Endothelial cell of umbilical vein (primary cell): ENCODE measurements around the genes UCN3 and IL2RA.

- PRO-cap: no peak
CAGE:
- cytosol, long polyA minus RNA: no peak
- cytosol, long polyA plus RNA: no peak
- long polyA plus RNA: no peak
- nucleus, long polyA minus RNA: no peak
- nucleus, long polyA plus RNA: no peak
Measured at GRCh38 chr10:4902162-4902371, 61.1 kb upstream of the AKR1C1 start.

DNA sequence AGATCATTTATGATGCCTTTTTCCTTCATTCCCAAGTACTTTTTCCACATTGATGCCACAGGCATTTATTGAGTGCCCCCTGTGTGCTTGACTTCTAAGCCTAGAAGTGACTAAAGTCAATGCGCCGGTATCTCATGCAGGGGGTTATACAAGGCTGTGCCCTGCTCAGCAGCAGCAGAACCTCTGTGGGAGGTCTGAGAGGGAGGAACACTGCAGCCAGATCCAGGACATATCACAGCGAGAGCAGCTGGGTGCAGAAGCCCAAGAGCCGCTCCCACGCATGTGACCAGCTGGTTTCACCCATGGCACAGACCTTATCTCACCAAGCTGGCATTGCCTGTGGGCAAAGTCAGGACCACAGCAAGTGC is 31.7 kb upstream of the AKR1C1 start:
- PRO-cap: no peak
CAGE:
- cytosol, long polyA minus RNA: no peak
- cytosol, long polyA plus RNA: no peak
- long polyA plus RNA: no peak
- nucleus, long polyA minus RNA: no peak
- nucleus, long polyA plus RNA: no peak

DNA sequence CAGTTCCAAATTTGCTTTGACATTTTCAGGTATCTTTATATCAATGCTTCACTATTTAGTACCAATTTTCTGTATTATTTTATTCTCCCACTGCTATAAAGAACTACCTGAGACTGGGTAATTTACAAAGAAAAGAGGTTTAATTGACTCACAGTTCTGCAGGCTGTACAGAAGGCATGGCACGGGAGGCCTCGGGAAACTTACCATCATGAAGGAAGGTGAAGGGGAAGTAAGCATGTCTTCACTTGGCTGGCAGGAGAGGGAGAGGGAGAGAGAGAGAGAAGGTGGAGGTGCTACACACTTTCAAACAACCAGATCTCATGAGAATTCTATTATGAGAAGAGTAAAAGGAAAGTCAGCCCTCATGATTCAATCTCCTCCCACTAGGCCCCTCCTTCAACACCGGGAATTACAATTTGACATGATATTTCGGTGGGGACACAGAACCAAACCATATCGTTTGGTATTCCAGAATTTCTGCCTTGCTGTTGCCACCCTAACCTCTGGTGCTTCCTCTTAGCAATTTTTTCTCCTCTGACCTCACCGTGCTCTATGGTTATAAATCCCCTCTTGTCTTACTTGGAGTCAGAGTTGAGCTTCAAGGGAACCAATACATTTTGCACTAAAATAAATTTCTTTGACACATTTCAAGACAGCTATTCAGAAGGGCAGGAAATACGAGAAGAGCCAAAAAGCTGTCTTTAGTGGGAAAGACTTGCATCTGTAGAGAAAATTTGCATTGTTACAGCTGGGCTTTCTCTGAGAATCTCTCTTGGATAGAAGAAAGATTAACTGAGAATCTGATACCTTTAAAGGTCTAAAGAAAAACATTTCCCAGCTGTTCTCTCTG is 14.3 kb upstream of the AKR1C2 start:
- PRO-cap: no peak
CAGE:
- cytosol, long polyA minus RNA: no peak
- cytosol, long polyA plus RNA: no peak
- long polyA plus RNA: no peak
- nucleus, long polyA minus RNA: no peak
- nucleus, long polyA plus RNA: no peak

GRCh38 chr10:5078683-5079177 is 15.5 kb upstream of the AKR1C3 start:
- PRO-cap: no peak
CAGE:
- cytosol, long polyA minus RNA: no peak
- cytosol, long polyA plus RNA: no peak
- long polyA plus RNA: no peak
- nucleus, long polyA minus RNA: no peak
- nucleus, long polyA plus RNA: no peak

DNA sequence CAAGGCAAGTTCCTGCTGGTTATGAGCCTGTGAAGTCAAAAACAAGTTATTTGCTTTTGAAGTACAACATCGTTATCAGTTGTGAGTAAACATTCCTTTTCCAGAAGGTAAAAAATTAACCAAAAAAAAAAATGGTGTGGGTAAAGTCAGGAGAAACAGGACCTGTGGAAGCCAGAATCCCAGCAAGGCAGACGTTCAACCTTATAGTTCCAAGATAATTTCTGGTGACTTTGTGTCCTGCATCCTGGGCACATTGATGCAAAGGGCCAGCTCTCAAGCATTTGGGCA is 37.6 kb downstream of the AKR1C8 start:
- PRO-cap: no peak
CAGE:
- cytosol, long polyA minus RNA: no peak
- cytosol, long polyA plus RNA: no peak
- long polyA plus RNA: no peak
- nucleus, long polyA minus RNA: no peak
- nucleus, long polyA plus RNA: no peak

DNA sequence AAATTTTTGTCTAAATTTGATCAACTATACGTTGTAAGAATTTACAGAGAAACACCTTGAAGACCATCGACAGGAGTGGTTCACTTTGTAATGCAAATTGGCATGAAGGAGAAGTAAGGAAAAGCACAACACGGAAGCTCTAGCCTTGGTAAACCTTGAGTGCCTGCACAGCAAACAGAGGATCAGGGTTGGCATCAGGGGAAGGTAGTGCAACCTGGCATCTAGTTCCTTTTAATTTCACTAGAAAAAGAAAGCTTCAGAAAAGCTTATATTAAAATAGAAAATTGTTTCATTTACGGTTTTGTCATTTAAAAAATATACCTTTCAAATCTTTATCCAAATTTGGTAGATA is 1.1 kb downstream of the AKR1C4 start:
- PRO-cap: no peak
CAGE:
- cytosol, long polyA minus RNA: no peak
- cytosol, long polyA plus RNA: no peak
- long polyA plus RNA: no peak
- nucleus, long polyA minus RNA: no peak
- nucleus, long polyA plus RNA: no peak

GRCh38 chr10:5364689-5365277 is at the start of gene UCN3:
Gene UCN3 (plus strand): TSS chr10:5364966.
- PRO-cap: no peak
CAGE:
- cytosol, long polyA minus RNA: no peak
- cytosol, long polyA plus RNA: no peak
- long polyA plus RNA: no peak
- nucleus, long polyA minus RNA: no peak
- nucleus, long polyA plus RNA: no peak

GRCh38 chr10:5447103-5448219 is 35.1 kb downstream of the NET1 start:
- PRO-cap: bidirectional peak, plus-strand start at chr10:5447372, minus-strand start at chr10:5447298; bidirectional peak, plus-strand start at chr10:5447827, minus-strand start at chr10:5447820
CAGE:
- cytosol, long polyA minus RNA: no peak
- cytosol, long polyA plus RNA: no peak
- long polyA plus RNA: no peak
- nucleus, long polyA minus RNA: no peak
- nucleus, long polyA plus RNA: no peak

DNA sequence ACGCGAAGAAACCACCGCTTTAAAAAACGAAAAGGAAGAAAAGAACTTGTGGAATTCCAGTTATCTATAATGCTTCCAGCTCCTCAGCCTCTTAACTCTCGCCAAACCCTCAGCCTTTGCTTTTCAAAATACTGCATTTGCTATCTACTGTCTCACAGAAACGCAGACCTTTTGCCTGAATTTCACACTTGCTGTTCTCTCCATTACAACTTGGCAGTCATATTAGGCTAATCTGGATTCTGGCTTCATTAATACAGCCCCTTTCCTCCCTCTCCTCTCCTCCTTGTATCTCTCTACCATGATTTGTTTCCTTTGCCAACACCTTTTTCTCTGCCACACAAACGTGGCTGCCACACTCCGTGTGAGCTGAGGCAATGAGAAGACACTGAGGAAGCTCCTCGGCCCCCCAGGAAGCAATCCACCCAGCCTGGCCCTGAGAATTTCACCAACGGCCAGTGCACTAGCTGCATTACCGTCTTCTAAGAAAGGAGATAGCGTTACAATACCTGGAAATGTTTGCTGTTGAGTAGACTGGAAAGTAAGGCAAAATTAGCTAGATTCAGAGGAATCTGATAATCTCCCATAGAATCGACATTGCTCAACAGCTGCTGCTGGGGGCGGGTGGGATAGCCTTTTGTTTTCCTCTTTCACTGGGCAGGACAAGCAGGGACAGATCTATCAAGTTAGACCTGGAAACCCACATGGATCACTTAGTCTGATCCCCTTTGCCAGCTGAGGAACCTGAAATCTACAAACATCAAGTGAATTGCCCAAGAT is 37.1 kb downstream of the CALML5 start:
- PRO-cap: no peak
CAGE:
- cytosol, long polyA minus RNA: no peak
- cytosol, long polyA plus RNA: no peak
- long polyA plus RNA: no peak
- nucleus, long polyA minus RNA: no peak
- nucleus, long polyA plus RNA: no peak

DNA sequence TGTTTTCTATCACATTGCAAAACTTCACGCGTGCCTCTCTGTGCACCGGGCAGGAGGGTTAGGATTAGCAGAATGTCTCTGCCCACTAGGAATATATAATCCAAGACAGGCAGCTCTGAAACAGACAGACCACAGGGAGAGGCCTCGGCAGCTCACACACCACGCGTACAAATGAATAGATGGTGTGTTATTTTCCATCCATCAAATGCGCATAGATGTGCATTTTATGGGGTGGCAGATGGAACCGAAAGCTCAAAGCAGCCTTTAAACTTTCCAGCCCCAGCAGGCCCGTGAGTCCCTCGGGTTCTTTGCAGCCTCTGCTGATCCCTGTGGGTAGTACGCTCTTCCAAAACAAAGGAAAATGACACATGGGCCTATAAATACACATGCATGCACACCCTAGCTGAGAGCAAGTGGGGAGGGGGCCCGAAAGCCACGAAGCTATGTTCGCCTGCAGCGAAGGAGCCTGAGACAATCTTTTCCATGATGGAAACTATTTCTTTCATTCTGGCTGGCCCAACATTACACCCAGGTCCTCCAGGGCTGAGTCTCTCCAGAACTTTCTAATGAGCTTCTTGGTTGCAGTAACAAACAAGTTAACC is 32.3 kb downstream of the CALML5 start:
- PRO-cap: no peak
CAGE:
- cytosol, long polyA minus RNA: no peak
- cytosol, long polyA plus RNA: no peak
- long polyA plus RNA: no peak
- nucleus, long polyA minus RNA: no peak
- nucleus, long polyA plus RNA: no peak

DNA sequence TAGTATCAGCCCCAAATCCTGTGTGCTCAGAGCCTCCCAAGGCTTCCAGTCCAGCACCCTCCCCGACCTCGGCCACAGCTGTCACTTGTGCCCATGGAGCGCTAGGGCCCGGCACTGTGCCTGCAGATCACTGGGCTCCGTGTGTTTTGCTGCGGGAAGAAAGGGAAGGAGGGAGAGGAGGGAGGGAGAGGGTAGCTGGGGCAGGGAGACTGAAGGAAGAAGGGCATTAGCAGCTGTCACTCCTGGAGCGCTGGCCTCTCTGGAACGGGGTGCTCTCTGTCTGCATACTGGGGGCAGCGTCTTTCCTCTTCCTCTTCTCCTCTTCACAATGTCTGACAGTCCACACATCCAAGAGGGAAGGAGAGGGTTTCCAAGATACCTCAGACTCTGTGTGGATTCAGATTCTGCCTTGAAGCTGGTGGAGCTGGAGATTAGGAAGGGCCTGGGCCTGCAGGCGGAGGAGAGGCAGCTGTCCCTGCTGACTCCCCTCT is 13.1 kb downstream of the CALML5 start:
- PRO-cap: no peak
CAGE:
- cytosol, long polyA minus RNA: no peak
- cytosol, long polyA plus RNA: no peak
- long polyA plus RNA: no peak
- nucleus, long polyA minus RNA: no peak
- nucleus, long polyA plus RNA: no peak

DNA sequence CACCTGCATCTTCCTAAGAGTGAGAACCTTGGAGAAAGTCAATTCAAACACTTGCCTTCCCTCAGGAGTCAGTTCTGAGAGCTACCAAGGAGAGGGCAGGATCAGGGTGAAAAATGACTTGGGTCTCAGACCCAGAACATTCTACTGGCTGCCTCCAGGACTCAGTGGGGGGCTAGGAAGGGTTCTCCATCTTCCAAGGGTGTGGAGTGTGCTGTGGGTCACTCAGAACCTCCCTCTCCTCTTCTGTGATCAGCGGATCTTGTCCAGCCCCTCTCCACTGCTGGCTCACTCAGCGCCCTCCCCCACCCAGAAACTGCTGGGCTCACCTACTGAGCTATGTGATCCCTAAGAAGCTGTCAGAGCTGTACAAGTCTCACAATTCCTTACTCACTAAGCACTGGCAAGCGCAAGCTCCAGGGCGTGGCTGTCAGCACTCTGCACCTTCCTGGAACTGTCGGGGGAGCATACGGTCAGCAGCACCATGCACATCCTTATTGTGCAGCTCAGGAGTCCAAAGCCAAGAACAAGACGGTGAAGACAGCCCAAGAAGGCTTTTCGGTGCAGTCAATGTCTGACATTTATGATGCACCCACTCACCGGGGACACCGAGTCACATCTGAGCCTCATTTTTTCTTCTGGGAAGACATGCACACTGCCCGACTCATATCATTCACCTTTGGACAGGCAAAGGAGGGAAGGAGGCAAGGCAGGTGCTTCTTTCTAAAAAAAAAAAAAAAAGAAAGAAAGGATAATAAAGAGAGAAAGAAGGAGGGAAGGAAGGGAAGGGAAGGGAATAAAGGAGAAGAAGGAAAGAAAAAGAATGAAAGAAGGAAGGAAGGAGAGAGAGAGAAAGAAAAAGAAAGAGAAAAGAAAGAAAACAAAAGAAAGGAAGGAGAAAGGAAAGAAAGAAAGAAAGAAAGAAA is 56.4 kb downstream of the ASB13 start:
- PRO-cap: no peak
CAGE:
- cytosol, long polyA minus RNA: no peak
- cytosol, long polyA plus RNA: no peak
- long polyA plus RNA: no peak
- nucleus, long polyA minus RNA: no peak
- nucleus, long polyA plus RNA: no peak

DNA sequence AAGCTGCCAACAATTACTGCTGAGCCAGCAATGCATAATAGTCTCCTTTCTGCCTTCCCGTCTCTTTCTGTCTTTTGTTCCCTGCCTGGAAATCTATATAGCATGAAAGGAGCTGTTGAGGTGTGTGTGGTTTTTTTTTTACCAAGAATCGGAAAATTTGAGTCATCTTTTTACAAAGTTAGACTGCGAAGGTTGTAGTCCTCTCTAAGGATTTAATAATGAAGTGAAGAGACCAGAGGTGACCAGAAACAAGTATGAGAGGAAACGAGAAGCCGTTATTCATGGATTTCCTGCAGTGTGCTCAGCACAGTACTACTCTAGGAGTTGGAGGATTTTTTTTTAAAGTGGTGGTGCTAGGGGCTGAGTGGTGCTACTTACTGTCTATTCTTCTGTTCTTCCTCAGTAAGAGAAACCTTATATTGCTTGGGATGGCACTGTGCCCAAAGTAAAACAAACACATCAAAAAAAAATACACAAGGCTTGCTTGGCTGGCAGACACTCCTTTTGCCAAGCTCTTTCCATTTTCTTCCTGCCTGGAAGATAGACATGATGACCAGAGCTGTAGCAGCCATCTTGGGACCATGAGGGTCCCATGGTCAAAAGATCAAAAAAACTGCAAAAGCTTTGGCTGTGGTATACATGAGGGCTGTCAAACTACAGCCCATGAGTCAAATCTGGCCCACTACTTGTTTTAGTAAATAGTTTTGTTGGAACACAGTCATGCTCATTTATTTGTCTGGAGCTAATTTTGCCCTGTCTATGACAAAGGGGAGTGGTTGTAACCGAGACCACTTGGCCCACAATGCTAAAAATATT is 37.3 kb downstream of the ASB13 start:
- PRO-cap: no peak
CAGE:
- cytosol, long polyA minus RNA: no peak
- cytosol, long polyA plus RNA: no peak
- long polyA plus RNA: no peak
- nucleus, long polyA minus RNA: no peak
- nucleus, long polyA plus RNA: no peak

DNA sequence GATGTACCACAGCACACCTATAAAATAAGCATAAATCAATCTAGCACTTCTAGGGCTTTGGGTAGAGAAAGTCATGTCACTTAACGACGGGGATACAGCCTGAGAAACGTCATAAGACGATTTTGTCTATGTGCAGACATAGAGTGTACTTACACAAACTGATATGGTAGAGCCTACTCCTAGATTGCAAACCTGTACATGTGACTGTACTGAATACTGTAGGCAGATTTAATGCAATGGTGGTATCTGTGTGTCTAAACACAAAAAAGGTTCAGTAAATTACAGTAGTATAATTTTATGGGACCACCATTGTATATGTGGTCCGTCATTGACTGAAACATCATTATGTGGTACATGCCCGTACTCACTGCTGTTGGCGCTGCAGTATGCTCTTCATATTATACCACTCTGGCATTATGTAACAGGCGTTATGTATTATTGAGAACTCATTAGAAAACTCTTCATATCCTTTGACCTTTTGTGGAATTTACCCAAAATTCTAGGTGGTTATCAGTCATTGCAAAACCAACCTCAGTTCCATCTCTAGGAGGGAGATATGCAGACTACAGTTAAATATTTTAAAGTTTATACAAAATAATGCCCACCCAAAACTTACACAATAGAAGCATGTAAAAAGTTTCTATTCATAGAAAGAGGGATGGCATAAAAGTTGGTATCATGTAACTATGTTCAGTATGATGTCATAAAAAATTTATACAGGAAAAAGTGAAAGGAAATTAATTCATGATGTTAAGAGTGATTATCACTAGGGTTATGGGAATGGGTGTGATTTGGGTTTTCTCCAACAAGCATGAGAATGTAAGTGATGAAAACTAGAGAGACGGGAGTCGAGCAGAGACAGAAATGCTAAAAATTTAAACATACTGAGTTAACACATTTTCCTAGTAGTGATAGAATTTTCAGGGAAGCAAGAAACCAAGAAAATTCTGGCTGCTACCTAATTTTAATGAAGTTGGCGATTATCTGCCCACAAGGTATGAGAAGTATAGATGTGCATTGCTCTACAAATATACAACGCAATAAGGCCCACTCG is 52.9 kb downstream of the GDI2 start:
- PRO-cap: no peak
CAGE:
- cytosol, long polyA minus RNA: no peak
- cytosol, long polyA plus RNA: no peak
- long polyA plus RNA: no peak
- nucleus, long polyA minus RNA: no peak
- nucleus, long polyA plus RNA: no peak

DNA sequence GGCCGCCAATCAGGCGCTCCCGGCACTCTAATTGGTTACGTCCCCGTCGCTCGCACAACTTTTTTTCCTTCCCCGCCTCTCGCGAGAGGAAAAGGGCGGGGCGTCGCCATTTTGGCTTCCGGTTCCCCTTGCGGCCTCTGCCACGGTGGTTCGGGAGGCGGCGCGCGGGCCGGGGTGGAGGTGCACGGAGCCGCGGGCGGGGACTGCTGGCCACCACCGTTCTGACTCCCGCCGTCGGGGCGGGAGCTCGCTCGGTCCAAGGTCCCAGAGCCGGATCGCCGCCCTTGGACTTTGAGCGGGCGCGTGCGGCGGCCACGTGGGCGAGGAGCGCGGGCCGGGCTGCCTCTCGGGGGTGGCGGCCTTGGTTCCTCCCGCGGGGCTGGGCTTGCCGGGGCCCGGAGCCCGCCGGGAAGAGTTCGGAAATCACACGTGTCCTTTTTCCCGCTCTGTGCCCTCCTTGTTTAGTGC is 321 bp upstream of the GDI2 start:
- PRO-cap: bidirectional peak, plus-strand start at position 148 of the sequence, minus-strand start outside the sequence
CAGE:
- cytosol, long polyA minus RNA: no peak
- cytosol, long polyA plus RNA: no peak
- long polyA plus RNA: start-site peak on the plus strand centred at position 140 of the sequence, 18 bp wide, 7 and 7 reads in 2 replicates
- nucleus, long polyA minus RNA: start-site peak on the plus strand centred at position 123 of the sequence, 28 bp wide, 75 reads
- nucleus, long polyA plus RNA: no peak

- PRO-cap: no peak
CAGE:
- cytosol, long polyA minus RNA: no peak
- cytosol, long polyA plus RNA: no peak
- long polyA plus RNA: no peak
- nucleus, long polyA minus RNA: start-site peak on the plus strand at chr10:5902878-5902903, 86 reads
- nucleus, long polyA plus RNA: no peak
Measured at GRCh38 chr10:5902793-5903304, 12.8 kb downstream of the FBH1 start.

GRCh38 chr10:6008839-6009038 is 31.4 kb upstream of the IL15RA start:
- PRO-cap: no peak
CAGE:
- cytosol, long polyA minus RNA: no peak
- cytosol, long polyA plus RNA: no peak
- long polyA plus RNA: no peak
- nucleus, long polyA minus RNA: no peak
- nucleus, long polyA plus RNA: no peak

DNA sequence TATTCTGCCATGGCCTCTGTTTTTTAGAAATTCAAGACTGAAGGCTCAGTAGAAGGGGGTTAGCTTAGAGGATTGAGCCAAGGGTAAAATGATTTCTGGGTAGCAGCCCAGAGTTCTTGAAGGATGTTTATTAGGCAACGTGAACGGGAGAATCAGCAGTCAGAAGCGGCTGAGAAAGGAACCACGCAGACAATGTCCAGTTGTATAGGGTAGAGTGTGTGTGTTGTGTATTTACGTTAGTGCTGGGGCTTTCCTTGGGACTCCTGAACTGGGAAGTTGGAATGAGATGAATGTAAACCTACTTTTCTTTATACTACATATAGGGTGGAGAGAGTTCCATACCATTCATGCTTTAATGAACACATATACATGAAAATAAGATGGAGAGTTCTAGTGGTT is 34.9 kb upstream of the IL15RA start:
- PRO-cap: no peak
CAGE:
- cytosol, long polyA minus RNA: no peak
- cytosol, long polyA plus RNA: no peak
- long polyA plus RNA: no peak
- nucleus, long polyA minus RNA: no peak
- nucleus, long polyA plus RNA: no peak

DNA sequence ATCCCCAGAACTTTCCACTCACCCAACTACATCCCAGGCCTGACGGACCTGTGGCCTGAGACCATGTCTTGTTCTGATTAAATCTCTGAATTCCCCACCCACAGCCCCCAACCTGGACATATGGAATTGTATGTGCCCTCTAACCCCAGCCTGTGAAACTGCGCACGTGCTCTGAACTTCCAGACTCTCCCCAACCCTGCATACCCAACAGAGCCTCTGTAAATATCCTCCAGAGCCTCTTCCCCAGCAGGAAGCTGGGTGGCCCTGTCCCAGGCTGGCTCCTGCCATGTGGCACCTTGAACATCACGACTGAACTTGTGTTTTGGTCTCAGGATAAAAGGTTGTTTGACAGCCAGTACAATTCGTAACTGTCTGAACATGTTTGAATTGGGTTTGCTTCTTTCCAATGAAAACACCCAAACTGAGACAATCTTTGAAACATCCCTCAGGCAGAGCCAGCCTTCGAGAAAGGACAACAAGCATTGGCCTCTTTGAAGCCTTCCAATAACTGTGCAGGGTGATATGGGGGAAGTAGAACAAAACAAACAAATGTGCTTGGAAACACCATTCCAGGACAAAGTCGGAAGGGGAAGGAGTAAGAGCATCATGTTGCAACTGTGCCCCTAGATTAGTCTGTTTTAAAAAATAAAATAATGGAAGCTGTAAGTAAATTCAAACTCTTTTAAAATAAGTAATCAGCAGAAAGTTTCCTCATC is 39.7 kb downstream of the IL2RA start:
- PRO-cap: no peak
CAGE:
- cytosol, long polyA minus RNA: no peak
- cytosol, long polyA plus RNA: no peak
- long polyA plus RNA: no peak
- nucleus, long polyA minus RNA: no peak
- nucleus, long polyA plus RNA: no peak

DNA sequence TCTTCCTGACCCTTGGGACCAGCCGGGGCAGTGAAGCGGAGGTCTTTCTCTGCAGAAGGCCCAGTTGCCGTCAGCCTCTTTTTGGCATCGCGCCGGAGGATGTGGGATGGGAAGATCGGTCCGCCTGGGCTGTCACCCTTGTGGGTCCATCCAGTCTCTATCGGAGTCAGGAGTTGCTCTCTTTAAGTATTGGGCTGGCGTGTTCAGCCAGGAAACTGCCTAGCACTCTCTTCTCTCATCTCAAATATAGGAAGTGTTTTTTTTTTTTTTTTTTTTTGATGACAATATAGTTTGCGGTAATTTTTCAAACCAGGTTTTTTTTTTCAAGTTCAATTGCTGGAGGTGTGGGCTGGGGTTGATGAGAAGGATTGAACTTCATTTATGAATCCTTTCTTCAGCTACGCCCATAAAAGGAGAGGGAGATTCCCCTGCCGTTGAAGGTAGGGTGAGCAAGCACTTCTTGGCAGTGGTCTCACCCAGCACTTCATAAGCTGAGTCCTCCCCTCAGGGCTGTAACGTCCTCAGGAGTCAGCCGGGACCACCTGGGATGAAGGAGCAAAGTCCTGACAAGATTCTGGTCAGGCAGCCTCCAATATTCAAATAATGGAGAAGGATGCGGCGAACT is at the start of gene IL2RA:
Gene IL2RA (minus strand): TSS at position 217 of the 625 bp plus-strand sequence.
- PRO-cap: no peak
CAGE:
- cytosol, long polyA minus RNA: no peak
- cytosol, long polyA plus RNA: no peak
- long polyA plus RNA: no peak
- nucleus, long polyA minus RNA: no peak
- nucleus, long polyA plus RNA: no peak